Metastatic Breast Carcinoma in the Ovary (tissue), 3 donors: Measurements from ENCODE around the gene MELK.

DNA sequence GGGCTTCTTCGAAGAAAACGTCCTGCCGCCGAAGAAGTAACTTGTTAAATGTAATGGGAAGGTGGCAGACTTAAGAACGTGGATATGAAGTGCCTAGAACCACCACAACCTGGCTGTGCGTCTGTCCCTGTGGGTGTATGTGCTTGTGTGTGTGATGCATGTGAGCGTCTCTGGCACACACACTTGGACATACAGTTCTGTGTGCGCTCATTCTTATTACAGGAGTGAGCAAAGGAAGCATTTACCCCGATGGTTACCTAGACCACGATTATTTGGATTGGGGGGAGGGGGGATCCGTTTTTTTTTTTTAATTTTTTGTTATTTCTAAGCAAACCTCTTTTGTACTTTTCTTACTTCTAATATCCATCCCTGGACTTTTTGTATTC lies 6.7 kb upstream of the CCIN start:
- PRO-cap, 3 experiments, result no peak in any of the 3 experiments

GRCh38 chr9:36165694-36166493 lies 3.3 kb upstream of the CCIN start:
- PRO-cap, 3 experiments, result peak in 1 of 3 experiments; most common plus-strand start chr9:36166258 (in 1)

DNA sequence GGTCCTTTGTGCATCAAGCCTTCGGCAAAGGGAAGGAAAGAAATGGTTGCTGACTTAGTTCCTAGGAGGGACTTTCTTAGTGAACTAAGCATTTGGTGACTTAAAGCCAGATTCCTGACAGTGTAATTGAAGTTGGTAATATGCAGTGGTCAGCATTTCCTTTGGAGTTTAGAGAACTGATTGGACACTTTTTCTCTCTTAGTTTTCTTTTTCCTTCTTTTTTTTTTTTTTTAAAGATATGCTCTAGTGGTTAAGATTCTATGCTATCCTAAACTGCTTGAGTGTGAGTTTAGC lies 2.3 kb downstream of the CLTA start:
- PRO-cap, 3 experiments, result no peak in any of the 3 experiments

DNA sequence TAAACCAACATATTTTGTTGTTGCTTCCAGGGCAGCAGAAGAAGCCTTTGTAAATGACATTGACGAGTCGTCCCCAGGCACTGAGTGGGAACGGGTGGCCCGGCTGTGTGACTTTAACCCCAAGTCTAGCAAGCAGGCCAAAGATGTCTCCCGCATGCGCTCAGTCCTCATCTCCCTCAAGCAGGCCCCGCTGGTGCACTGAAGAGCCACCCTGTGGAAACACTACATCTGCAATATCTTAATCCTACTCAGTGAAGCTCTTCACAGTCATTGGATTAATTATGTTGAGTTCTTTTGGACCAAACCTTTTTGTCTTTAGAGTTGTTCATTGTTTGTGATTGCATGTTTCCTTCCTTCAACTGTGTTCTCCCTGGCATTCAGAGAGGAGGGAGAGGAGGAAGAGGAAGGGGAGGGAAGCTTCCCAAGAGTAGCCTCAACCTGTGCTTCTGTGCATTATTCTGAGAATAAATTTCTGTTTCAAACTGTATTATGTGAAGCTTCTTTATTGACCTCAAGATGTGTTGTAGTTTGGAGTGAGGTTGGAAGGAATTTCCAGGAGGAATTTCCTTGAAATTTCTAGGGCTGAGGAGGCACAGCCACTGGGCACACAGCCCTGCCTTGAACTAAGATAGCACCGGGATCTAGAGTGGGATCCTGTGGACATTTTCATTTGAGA lies 21.0 kb downstream of the CLTA start:
- PRO-cap, 3 experiments, result no peak in any of the 3 experiments

- PRO-cap, 3 experiments, result no peak in any of the 3 experiments
Measured at GRCh38 chr9:36218920-36219594, 28.3 kb downstream of the CLTA start.

GRCh38 chr9:36308260-36308464 lies 49.9 kb upstream of the GNE start:
- PRO-cap, 3 experiments, result no peak in any of the 3 experiments

DNA sequence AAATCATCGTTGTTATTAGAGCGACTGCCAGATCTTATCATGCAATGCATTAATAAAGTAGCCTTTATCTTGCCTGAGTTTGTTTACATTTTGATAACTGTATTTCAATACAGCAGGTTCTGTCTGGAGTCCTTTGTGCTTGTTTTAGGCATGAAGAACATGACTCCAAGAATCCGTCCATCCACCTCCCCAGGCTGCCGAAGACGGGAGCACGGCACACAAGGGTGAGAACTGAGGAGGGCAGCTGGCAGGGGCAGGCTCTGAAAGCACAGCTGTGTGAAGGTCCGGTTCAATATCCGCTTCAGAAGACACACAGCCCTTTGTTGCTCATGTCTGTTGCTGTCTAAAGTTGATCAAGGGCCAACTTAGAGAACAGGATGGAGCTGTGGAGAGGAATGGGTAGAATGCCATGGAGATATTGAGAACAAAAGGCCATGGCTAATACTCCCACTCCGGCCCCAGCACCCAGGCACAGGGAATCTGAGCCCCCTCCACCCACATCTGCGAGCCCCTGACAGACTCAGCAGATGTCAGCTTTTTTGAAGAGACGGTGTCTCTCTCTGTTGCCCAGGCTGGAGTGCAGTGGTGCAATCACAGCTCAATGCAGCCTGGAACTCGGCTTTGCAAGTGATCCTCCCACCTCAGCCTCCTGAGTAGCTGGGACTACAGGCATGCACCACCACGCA lies 58.5 kb upstream of the GNE start:
- PRO-cap, 3 experiments, result peak in 1 of 3 experiments; most common minus-strand start position 233 of the sequence (in 1)

DNA sequence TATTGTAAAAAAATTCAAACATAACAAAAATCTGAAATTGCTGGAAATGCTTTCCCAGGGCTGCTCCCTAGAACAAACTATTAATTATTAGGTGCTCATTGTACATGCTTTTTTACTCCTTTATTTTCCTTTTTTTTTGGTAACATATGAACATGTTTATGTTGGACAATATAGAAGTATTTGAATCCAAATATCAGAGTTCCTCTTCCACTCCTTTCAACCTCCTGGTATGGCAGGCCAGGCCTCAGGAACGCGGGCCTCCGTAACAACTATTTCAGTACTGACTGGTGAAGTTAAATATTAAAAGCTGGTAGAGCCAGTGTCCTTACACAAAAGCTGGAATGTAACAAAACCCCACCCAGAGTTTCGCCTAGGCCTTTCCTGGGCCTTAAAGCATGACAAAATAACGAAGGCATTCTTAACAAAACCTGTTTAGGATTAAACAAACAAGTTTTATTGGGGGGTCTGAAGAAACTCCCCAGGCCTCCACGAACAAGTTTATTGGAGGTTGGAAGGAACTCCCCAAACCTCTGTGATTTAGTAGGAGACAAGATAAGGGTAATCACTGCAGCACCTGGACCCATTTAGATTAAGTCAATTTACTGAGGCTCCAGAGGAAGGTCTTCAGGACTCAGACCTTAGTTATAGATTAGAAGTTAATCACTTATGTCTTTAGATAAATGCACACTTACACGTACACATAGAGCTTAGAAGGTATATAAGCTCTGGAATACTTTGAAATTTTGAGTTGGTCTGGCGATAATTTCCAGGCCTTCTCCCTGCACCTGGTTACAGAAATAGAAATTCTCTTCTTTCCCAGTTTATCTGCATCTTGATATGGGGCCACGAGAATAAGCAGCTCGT lies 61.6 kb upstream of the GNE start:
- PRO-cap, 3 experiments, result no peak in any of the 3 experiments

DNA sequence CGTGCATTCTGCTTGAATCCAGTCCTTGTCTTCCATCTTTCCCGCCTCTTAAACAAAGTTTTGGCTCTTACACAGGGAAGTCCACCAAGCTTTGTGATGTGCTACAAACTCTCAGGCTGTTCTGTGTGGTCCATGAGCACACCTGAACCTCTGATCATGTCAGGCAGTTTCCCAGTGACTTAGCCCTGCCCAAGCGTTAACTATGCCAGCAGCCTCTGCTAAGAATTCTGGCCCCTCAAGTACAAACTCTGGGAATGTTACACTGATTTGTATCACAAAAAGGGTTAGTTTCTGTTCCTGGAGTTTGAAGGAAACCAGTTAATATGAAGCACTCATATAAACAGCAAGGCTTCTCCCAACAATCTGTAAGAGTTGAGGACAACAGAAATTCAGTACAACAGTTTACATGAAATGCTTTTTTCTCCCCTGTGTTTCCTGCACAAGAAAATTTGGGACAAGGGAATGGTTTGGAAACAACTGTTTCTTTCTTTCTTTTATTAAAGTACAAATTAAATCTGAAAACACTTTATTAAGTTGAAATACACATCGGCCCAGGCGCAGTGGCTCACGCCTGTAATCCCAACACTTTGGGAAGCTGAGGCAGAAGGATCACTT lies 46.0 kb upstream of the RNF38 start:
- PRO-cap, 3 experiments, result no peak in any of the 3 experiments

- PRO-cap, 3 experiments, result no peak in any of the 3 experiments
Measured at GRCh38 chr9:36470782-36471285, 70.8 kb upstream of the RNF38 start.

- PRO-cap, 3 experiments, result no peak in any of the 3 experiments
Measured at GRCh38 chr9:36486434-36487414, 86.0 kb upstream of the MELK start.

DNA sequence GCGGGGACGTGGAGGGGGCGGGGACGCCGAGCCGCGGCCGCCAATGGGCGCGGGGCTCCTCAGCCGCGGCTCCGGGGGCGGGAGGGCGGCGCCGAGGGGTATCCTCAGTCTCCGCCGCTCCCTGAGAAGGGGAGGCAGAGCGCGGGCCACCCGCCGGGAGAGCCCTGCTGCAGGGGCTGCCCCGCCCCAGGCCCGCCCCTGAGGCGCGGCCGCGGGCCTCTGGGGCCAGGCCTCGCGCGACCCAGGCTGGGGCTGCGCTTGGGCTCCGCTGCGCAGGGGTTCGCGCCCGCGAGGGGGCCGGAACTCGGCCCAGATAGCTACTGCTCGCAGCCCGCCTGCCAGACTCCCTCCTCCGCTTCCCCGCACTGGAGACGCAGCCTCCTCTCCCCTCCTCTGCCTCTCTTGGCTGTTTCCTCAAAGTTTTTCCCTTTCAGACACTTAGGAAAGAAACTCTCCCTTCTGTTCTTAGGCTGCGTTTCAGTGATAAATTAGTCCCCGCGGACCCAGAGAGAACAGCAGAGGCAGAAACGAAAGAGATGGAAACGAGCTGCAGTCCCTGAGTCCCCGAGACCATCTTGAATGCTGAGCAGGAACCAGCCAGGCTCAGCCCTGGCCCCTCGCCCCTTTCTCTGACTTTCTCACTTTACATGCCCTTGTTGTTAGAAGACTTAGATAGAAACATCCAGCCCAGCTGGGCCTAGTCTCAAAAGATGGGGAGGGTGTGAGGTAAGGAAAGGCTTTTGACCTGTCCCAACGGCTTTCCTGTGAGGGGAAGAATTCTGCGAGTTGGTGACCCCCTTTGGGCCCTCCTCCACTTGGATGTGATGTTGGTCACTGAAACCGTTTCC lies 84.8 kb upstream of the MELK start:
- PRO-cap, 3 experiments, result peak in 3 of 3 experiments; most common plus-strand start position 567 of the sequence (in 2); most common minus-strand start position 577 of the sequence (in 2)

GRCh38 chr9:36572621-36573454 lies at the start of gene MELK:
Gene MELK, plus strand, starts transcription at chr9:36572895.
- PRO-cap, 3 experiments, result peak in 3 of 3 experiments; most common plus-strand start chr9:36572895 (in 3); most common minus-strand start chr9:36572772 (in 2)

GRCh38 chr9:37026127-37026671 lies 7.9 kb downstream of the PAX5 start:
- PRO-cap, 3 experiments, result no peak in any of the 3 experiments

DNA sequence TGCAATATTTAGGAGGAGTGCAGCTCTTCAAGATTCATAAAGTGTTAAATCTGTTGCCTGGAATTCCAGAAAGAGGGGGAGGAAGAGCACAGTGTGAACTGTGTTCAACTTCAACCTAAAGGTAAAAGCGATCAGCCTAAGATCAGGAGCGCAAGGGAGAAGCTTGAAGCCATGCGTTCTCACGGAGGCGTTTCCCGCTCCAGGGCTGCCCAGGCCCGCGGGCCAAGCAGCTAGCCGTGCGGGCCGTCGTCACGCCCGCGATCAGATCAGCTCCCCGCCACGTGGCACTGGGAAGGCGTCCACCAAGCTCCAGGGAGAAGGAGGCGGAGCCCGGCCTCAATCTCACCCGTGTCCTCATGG lies 41.1 kb upstream of the ZCCHC7 start:
- PRO-cap, 3 experiments, result peak in 3 of 3 experiments; most common minus-strand start position 263 of the sequence (in 2)

- PRO-cap, 3 experiments, result no peak in any of the 3 experiments
Measured at GRCh38 chr9:37156663-37157299, 36.4 kb downstream of the ZCCHC7 start.

GRCh38 chr9:37197146-37197552 lies 76.8 kb downstream of the ZCCHC7 start:
- PRO-cap, 3 experiments, result no peak in any of the 3 experiments

- PRO-cap, 3 experiments, result no peak in any of the 3 experiments
Measured at GRCh38 chr9:37290738-37291193, 131.7 kb upstream of the GRHPR start.

GRCh38 chr9:37324132-37325213 lies 98.0 kb upstream of the GRHPR start:
- PRO-cap, 3 experiments, result no peak in any of the 3 experiments

DNA sequence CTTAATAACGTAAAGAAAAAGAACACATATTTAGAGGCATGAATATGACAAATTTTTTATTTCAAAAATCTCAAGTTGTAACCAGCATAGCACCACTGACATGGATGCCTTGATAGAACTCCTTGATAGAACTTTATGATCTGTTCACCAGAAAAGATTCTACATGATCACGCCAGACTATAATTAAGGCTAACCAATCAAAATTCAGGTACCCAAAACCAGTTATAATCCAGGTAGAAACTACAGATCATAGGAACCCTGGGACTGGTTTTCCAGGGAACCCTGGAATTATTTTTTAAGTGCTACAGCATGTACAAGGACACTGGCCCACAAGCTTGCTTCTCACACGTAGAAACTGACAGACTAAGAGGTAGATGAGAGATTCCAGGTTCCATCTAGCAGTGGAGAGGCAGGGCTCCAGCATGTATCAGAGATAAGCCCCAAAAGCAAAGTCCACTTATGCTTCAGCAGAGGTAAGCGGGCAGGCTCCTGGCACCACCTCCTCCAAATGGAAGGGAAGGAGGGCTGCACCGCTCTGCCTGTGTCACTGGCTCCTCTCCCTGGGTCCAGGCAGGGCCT lies 15.7 kb downstream of the GRHPR start:
- PRO-cap, 3 experiments, result no peak in any of the 3 experiments